Measurements from ENCODE around the genes COL27A1 and TNC.

DNA sequence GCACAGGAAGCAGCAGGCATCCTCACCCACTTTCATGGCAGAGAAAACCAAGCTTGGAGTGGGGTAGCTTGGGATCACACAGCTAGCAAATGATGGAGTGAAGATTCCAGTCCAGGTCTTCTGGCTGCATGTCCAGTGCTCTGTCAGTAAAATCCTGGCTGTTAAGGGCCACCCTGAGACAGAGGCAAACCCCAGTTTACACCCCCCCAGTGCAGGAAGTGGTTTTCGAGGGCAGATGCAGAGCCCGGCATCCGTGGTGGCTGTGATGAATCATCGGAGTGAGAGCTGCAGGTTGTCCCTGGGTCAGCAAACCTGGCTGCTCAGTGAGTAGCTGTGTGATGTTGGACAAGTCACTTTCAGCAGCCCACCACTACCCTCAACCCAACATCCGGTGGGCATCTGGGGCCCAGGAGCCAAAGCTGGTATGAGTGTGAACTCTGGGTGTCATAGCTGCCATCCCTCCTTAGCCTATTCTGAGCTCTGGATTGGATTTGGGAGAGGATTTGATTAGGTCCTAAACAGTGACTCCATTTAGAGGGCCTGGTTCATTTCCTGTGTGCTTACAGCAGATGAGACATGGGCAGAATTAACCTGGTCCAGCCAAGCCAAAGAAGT is 115.5 kb downstream of the RGS3 start:
- PRO-cap = bidirectional peak, plus-strand start at position 323 of the sequence, minus-strand start at position 154 of the sequence

DNA sequence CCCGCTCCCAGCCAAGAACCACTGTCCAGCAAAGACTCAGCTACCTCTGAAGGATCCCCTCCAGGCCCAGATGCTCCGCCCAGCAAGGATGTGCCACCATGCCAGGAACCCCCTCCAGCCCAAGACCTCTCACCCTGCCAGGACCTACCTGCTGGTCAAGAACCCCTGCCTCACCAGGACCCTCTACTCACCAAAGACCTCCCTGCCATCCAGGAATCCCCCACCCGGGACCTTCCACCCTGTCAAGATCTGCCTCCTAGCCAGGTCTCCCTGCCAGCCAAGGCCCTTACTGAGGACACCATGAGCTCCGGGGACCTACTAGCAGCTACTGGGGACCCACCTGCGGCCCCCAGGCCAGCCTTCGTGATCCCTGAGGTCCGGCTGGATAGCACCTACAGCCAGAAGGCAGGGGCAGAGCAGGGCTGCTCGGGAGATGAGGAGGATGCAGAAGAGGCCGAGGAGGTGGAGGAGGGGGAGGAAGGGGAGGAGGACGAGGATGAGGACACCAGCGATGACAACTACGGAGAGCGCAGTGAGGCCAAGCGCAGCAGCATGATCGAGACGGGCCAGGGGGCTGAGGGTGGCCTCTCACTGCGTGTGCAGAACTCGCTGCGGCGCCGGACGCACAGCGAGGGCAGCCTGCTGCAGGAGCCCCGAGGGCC is 120.2 kb downstream of the RGS3 start:
- PRO-cap = no peak

DNA sequence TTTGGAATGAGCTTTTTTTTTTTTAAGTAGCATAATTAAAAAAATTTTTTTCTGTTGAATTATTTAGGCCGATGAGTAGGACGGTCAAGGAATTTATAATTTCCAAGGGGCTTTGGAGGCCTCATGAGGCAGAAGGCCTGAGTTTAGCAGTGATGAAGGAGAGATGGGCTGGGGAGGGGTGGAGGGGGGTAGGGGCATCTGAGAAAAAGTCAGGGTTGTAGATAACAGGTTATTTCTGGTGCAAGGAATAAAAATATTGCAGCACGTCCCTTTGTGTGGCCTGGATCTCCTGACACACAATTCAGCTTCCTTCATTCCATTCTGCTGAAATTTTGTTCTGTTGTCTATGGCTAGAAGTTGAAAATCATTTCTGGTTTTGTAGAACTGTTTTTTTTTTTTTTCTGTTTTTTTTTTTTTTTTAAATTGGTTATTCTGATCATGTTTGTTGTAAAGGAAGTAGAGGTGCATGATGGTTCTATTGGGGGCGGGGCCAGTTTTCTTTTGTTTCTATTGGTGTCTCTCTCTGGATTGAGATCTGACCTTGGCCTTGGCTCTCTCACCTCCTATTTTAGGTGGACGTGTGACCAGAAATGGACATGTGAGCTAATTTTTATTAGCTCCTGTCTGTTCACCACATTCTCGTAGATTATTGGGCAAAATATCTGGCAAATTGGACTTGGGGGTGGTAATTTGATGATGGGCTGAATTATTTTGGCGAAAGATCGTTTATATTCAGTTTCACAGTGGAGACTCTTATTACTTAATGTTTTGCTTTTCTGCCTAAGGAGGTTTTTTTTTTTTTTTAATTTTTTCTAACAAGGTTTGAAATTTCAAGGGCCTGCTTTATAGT is 3.1 kb downstream of the ZNF618 start:
- PRO-cap = no peak

- PRO-cap = bidirectional peak, plus-strand start at chr9:113910506, minus-strand start at chr9:113910327
Observed at GRCh38 chr9:113910062-113910665, 34.1 kb downstream of the ZNF618 start.

- PRO-cap = no peak
Observed at GRCh38 chr9:114093823-114094601, 5.1 kb downstream of the KIF12 start.

DNA sequence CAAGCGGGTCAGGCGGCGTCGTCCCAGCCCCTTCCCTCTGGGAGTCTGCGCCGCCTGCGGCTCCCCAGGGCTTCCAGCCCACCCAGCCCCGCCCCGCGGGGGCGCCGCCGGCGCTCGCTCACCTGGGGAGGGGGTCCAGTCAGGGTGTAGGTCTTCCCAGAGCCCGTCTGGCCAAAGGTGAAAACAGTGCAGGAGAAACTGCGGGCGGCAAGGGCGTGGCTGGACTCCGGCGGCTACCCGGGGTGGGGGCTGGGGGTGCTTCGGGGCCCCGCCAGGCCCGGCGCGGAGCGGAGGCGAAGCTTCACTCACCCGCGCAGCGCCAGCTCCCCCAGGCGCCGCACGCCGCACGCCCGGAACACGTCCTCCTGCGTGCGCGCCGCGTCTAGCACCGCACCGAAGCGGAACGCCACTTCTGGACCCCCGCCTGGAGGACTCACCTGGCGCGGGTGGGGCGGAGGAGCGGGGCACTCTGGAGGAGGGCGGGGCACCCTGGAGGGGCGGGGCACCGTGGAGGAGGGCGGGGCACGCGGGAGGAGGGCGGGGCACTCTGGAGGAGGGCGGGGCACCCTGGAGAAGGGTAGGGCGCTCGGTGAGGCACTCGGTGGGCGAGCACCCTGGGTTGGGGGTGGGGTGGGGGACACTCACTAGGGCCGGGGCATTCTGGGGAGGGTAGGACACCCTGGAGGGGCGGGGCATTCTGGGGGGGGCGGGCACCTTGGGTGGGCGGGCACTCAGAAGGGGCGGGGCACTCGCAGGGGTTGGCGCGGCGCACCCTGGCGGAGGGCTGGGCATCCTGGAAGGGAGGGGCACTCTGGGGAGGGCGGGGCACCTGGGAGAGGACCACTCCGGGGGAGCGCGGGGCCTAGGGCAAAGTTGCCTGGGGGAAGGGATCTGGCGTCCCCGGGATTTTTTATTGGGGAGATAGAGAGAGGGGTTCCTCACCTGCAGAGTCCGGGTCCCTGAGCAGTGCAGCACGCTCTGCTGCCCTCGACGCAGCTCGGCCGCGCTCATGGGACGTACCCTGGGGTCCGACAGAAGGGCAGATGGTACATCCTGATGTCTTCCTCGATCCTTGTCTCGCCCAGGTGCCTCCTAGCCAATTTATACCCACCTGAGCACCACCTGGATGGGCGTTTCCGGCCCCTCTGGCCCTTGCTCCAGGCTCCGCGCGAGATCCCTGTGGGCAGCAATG is 703 bp downstream of the KIF12 start:
- PRO-cap = bidirectional peak, plus-strand start at position 545 of the sequence, minus-strand start at position 435 of the sequence; unidirectional peak, plus-strand start at position 809 of the sequence

DNA sequence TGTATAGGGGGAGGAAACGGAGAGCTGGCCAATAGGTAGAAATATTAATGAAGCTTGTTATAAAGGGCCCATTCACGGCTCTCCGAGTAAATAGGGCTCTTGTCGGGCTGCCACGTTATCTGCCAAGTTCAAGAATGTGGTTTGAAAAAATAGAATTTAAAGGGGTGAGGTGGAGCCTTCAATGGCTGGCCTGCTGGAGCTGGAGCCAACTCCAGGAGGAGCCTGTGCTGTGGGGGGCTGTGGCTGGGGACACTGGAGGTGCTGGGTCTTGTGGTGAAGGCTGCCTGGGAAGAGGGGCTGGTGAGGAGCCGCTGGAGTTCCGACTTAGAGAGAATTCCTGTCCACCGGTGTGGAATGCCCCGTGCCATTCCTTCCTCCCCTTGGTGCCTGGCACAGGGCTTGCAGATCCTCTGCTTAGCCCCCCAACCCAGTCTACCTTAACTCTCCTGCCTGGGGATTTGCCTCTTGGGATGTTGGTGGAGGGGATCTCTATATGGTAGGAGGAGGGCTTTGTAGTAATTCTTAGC is 19.4 kb upstream of the KIF12 start:
- PRO-cap = no peak

GRCh38 chr9:114155277-114155854 is at the start of gene COL27A1:
Gene COL27A1 (plus strand): TSS chr9:114155537.
- PRO-cap = unidirectional peak, plus-strand start at chr9:114155450

DNA sequence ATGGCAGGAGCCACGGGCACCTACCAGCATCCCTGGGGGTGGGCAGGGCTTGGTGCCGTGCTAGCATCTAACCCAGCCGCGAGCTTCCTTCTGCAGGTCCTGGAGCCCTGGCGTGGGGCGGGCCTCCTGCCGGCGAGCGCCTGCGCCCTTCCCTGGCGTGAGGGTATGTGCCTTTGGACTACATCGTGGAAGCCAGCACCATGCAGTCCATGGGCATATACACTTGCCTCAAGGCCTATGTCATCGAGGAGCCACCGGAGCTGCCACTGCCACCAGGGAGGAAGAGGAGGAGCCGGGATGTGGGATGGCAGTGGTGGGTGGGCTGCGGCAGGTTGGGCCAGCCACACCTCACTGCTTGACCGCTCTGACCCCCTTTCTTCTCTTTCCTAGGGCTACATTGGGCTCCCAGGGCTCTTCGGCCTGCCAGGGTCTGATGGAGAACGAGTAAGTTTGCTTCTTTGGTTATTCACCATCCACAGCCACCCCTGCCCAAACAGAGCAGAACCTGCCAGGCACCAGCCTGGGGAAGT is 54.0 kb downstream of the COL27A1 start:
- PRO-cap = no peak

DNA sequence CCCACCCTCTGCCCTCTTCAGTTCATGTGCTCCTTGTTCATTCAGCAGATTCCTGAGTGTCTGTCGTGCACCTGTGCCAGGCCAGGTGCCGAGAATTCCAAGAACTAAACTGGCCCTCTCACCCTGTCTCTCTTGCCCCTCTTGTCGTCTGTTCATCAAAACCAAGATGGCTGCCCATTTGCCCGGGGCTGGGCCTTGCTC is 65.6 kb upstream of the ORM1 start:
- PRO-cap = no peak

- PRO-cap = no peak
Observed at GRCh38 chr9:114372350-114372953, 15.3 kb downstream of the AKNA start.

DNA sequence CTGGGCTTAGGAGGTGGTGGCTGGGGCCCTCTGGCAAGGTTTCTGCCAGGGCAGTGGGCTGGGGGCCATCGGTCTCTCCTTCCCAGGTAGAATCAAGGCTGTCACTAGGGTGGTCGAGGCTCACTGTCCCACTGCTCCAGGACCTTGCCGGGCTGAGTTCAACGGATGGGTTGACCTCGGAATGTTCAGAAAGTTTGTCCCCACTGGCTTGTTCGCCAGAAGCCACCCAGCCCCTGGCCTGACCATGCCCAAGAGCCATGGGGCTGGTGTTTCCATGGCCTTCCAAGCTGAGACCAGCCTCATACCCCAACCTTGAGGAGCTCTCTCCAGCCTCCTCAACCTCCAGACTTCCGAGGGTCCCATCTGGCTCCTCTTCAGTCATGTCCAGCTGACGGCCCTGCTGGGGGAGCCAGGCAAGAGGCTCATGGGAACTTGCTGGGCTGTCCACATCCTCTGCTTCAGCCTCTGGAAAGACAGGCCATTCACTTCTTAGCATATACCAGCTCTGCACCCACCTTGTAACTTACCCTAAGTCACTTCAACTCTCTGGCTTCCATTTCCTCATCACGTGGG is 10.6 kb downstream of the AKNA start:
- PRO-cap = no peak

DNA sequence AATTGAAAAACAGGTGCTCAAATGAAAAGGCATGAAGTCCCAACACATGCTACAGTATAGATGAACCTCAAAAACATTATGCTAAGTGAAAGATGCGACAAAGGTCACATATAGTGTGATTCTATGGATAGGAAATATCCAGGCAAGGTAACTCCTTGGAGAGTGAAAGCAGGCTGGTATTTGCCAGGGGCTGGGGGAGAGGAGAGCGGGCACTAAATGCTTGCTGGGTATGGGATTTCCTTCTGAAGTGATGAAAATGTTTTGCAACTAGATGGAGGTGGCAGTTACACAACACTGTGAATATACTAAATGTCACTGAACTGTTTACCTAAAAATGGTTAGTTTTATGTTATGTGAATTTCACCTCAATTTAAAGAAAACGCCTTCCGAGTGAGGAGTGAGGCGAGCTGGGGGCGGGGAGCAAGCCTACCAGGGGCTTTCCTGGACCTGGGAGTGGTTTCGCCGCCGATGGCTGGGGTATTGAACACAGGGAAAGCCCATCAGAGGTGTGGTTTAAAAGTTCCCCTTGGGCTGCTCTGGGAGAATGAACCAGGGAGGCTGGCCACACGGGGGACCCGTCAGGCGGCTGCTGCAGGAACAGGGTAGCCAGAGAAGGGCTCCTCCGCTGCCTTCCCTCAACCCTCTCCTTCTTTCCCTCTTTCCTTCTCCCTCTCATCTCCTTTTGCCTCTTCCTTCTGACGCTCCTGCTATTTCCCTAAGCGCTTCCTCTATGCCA is 5.0 kb downstream of the AKNA start:
- PRO-cap = no peak

- PRO-cap = no peak
Observed at GRCh38 chr9:114551959-114552571, 35.5 kb upstream of the ATP6V1G1 start.

GRCh38 chr9:114902542-114903493 is 27.6 kb downstream of the TNFSF8 start:
- PRO-cap = no peak

DNA sequence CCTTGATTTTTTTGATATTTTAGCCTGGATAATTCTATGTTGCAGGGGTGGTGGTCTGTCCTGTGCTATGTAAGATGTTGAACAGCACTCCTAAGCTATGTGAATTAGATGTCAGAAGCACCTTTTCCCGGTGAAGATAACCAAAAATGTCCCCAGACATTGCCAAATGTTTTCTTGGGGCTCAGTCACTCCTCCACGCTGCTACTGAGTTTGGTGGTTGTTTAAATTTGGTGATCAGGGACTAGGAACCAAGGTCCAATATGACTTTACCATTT is 53.4 kb upstream of the TNFSF8 start:
- PRO-cap = no peak

DNA sequence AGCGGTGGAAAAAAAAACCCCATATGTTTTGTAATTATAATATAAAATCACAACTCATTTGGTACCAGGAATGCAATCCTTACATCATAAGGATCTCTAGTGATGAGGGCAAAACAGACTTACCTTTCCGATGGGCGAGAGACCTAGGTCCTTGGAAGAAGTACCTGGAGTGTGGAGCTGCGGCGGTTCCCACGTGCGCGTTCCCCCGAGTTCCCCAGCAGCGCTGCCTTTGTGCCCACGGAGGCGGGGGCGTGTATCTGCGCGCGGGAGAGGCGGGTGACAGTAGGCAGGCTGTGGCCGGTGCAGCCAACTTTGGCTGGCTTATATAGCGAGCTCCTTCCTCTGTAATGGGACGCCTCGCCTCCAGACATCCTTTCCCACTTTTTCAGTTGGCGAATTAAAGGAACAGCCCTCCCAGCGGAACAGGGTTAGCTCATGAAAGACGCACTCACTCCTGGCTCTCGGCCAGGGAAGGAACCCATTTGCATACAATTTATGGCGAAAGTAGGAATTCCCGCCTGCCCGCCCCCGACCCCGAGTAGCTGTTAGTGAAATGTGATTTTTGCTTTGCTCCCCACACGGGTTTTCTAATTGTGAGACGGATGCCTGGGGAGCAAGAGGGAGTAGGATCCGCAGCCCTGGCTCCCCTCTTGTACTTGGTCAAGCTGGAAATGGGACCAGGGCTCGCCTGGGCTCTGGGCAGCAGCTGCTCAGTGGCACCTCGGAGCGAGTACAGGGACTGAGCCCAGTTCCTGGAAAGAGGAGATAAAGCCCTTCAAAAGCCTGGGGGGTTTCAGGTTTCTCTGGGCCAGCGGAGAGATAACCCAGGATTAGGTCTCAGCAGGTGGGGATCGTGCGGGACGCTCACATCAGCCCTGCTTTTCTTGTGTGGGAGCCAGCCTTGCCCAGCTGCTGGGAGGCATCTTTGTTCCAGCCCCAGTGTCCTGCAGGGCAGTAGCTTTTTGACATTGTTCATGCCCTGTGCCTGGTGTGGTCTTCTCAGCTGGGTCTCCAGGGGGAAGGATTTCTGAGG is at the start of gene TNC:
Gene TNC, minus strand, starts transcription at position 299 of the 1,033 bp plus-strand sequence.
- PRO-cap = bidirectional peak, plus-strand start at position 352 of the sequence, minus-strand start at position 225 of the sequence; unidirectional peak, plus-strand start at position 713 of the sequence

- PRO-cap = no peak
Observed at GRCh38 chr9:115474745-115475292, 356.9 kb upstream of the TNC start.

DNA sequence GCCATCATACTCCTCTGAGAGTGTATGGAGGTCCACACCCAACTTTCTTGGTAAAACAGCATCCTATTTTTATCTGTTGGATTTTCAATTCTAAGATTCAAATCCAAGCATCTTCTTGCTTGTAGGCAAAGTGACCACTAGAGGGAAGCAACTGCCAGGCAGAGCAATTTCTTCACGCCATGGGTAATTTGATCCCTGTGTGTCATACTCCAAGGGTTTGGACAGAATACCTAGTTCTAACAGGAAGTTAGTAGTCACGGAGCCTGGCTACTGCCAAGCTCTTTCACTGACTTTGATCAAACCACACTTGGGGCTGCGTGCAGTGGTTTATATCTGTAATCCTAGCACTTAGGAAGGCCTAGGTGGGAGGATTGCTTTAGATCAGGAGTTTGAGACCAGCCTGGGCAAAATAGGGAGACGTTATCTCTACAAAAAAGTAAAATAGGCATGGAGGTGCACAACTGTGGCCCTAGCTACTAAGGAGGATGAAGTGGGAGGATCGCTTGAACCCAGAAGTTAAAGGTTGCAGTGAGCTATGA is 473.7 kb upstream of the TNC start:
- PRO-cap = no peak

DNA sequence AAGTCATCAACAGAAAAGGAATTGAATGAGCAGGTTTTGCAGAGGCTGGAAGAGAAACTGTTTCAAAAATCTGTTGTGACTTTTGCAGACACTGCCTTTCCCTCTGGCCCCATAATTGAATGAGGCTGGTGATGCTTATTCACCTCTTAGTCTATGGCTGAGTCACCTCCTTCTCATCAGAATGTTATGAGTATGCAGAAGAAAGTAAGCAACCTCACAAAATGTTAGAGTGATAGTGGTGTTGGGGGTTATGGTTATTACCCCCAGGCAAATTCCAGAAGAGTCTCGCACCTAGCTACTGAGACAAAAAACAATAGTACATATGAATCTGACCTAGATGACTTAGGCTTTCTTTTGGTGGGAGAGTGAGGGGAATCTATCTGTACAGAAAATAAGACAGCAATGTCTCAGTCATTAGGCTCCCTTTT is 497.9 kb upstream of the TNC start:
- PRO-cap = no peak